Testis (tissue), 5 donors: ENCODE data around the genes CAPN6, HTR2C, KLHL13 and WDR44.

- PRO-cap, 3 experiments = no peak in any of the 3 experiments
- RAMPAGE, long total RNA, 2 experiments = no peak in any of the 2 experiments
- RRBS = no CpG with 5 or more reads among the region's 11 CpGs
These were observed at the start of gene CAPN6 for GRCh38 chrX:111270153-111270836. Gene CAPN6, minus strand, starts transcription at chrX:111270483.

GRCh38 chrX:111870612-111870934 is 5.4 kb upstream of the TRPC5OS start:
- PRO-cap, 3 experiments = peak in 1 of 3 experiments; most common minus-strand start chrX:111870731 (in 1)
- RAMPAGE, long total RNA, 2 experiments = no peak in any of the 2 experiments

- PRO-cap, 3 experiments = no peak in any of the 3 experiments
- RAMPAGE, long total RNA, 2 experiments = no peak in any of the 2 experiments
- RRBS = no CpG with 5 or more reads among the region's 1 CpG
These were observed 21.4 kb downstream of the AMOT start for GRCh38 chrX:112819175-112819706.

DNA sequence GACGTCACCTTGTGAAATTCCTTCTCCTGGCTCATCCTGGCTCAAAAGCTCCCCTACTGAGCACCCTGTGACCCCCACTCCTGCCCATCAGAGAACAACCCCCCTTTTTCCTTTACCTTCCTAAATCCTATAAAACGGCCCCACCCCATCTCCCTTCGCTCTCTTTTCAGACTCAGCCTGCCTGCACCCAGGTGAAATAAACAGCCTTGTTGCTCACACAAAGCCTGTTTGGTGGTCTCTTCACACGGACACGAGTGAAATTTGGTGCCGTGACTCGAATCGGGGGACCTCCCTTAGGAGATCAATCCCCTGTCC is 543.7 kb upstream of the HTR2C start:
- PRO-cap, 3 experiments = no peak in any of the 3 experiments
- RAMPAGE, long total RNA, 2 experiments = no peak in any of the 2 experiments
- RRBS = no CpG with 5 or more reads among the region's 8 CpGs

GRCh38 chrX:114058948-114059591 is 524.8 kb upstream of the HTR2C start:
- PRO-cap, 3 experiments = no peak in any of the 3 experiments
- RAMPAGE, long total RNA, 2 experiments = no peak in any of the 2 experiments
- RRBS = no CpG with 5 or more reads among the region's 17 CpGs

- PRO-cap, 3 experiments = no peak in any of the 3 experiments
- RAMPAGE, long total RNA, 2 experiments = no peak in any of the 2 experiments
- RRBS = no CpG with 5 or more reads among the region's 27 CpGs
These were observed at the start of gene HTR2C for GRCh38 chrX:114583689-114584284. Gene HTR2C, plus strand, starts transcription at chrX:114584086.

GRCh38 chrX:115344835-115345629 is 55.5 kb downstream of the LUZP4 start:
- PRO-cap, 3 experiments = no peak in any of the 3 experiments
- RAMPAGE, long total RNA, 2 experiments = no peak in any of the 2 experiments
- RRBS = no CpG with 5 or more reads among the region's 4 CpGs

DNA sequence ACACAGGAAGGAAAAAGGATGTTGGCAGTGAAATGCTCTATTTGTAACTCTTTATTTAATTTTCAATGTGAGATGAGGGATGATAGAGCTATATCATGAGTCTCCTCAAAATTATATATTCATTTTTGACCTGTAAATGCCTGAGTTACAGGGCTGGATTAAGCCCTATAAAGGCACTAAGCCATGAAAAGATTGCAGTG is 92.9 kb upstream of the PLS3 start:
- PRO-cap, 3 experiments = no peak in any of the 3 experiments
- RAMPAGE, long total RNA, 2 experiments = no peak in any of the 2 experiments

- PRO-cap, 3 experiments = no peak in any of the 3 experiments
- RAMPAGE, long total RNA, 2 experiments = no peak in any of the 2 experiments
- RRBS = no CpG with 5 or more reads among the region's 13 CpGs
These were observed 21.7 kb downstream of the PLS3 start for GRCh38 chrX:115582356-115583383.

- PRO-cap, 3 experiments = peak in 2 of 3 experiments; most common plus-strand start chrX:115625805 (in 1)
- RAMPAGE, long total RNA, 2 experiments = no peak in any of the 2 experiments
- RRBS = no CpG with 5 or more reads among the region's 4 CpGs
These were observed 64.7 kb downstream of the PLS3 start for GRCh38 chrX:115625702-115625991.

DNA sequence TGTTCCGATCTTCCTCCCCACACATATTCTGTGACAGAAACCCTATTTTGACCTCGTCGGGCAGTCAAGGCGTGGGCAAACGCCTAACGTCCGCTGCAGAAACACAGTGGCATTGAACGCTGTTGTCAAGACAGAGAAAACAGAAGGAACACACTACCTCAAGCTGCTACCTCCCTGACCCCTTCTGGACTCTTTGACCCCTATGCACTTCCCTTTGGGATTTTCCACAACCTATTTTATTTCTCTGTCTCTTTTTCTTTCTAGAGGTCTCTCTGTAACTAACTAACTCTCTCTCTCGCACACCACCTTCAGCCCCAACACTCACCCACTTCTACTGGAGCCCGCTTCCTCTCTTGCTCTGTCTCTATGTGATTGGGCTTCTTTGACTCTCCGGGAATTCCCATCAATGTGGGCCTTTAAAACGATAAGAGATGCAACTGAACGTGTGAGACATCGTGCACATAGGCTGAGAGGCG is 219.5 kb upstream of the AGTR2 start:
- PRO-cap, 3 experiments = no peak in any of the 3 experiments
- RAMPAGE, long total RNA, 2 experiments = no peak in any of the 2 experiments
- RRBS = no CpG with 5 or more reads among the region's 15 CpGs

DNA sequence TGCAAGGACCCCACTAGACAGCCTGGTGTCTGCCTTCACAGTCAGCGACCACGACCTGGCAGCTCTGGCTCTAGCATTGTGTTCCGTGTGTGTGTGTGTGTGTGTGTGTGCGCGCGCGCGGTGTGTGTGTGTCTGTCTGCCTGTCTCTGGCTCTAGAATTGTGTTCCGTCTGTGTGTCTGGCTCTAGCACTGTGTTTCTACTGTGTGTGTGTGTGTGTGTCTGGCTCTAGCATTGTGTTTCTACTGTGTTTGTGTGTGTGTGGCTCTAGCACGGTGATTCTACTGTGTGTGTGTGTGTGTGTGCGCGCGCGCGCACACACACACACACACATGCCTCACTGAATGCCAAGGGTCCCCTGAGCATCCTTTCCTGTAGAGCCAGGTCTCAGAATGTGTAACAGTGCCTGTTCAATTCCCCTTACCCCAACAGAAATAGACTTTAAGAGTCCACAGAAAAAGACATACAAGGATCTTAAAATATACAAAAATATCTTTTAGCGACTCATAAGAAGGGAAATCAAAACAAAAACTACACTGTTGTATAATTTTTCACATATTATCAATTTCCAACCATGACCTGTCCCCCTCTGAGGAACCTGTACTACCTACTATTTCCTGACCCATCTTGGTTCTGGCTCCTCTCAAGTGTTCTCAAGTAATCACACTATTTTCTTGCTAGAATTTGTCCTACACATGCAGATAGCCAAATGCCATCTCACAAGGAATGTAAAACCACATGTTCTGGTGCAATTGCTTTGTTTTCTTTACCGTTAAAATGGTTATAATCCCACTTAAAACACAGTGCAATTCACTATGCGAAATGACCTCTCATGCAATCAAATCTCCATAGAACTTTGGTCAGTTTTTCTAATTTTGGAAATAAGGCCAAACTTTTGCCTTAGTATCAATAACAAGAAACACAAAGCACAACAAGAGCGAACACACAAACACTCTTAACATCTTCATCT is 203.2 kb upstream of the AGTR2 start:
- PRO-cap, 3 experiments = no peak in any of the 3 experiments
- RAMPAGE, long total RNA, 2 experiments = start-site peak on the minus strand in 2 of 2 experiments, centred at positions 381 to 787 of the sequence, 21 to 42 reads per replicate
- RRBS = no CpG with 5 or more reads among the region's 19 CpGs

GRCh38 chrX:116435316-116435671 is 1.1 kb upstream of the SLC6A14 start:
- PRO-cap, 3 experiments = no peak in any of the 3 experiments
- RAMPAGE, long total RNA, 2 experiments = no peak in any of the 2 experiments

- PRO-cap, 3 experiments = no peak in any of the 3 experiments
- RAMPAGE, long total RNA, 2 experiments = no peak in any of the 2 experiments
- RRBS = 2% methylated on average over 9 of the region's 22 CpGs
These were observed 634 bp downstream of the KLHL13 start for GRCh38 chrX:118115916-118116435.

DNA sequence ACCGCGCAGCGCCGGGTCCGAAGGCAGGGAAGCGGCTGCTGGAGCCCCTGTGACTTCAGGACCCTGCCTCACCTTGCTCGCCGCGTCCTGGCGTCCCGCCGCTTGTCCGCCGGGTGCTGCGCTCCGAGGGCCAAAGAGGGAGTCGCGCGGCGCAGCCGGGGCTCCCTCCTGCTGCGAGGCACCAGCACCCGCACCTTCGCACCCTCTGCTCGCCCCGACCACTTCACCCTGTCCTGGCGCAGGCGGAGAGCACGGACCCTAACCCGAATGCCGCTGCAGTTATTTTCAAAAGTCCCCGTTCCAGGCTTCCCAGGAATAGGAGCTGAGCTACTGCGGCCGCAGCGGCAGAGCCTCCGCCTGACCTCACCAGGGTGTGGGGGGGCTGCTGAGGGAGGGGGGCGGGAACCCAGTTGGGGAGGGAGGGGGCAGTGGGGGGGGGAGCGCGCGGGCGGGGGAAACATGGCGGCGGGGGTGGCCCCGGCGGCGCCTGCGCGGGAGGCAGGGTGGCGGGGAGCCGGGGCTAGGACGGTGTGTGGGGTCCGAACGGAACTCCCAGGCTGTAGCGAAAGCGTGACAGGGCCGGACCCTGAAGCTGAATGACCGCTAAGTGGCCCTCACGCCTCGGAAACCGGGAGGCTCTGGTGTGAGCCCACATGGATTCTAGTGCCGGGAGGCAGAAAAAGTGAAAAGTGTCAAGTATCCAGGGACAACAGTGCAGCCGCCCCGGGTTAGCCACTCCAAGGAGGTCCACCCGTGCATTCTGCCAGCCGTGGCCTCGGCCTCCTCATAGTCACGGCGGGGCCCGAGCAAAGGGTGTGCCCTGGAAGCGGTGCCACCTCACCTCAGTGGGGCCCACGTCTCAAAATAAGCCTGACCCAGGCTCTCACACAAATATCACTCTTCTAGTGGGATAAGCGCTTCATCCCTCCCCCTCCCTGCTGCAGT is at the start of gene KLHL13:
Gene KLHL13 (minus strand): TSS at position 375 of the 945 bp plus-strand sequence.
- PRO-cap, 3 experiments = peak in 3 of 3 experiments; most common plus-strand start position 456 of the sequence (in 3); most common minus-strand start position 365 of the sequence (in 3)
- RAMPAGE, long total RNA, 2 experiments = start-site peak on the minus strand in 1 of 2 experiments, centred at position 351 of the sequence, 127 reads per replicate
- RRBS = 1% methylated on average over 33 of the region's 72 CpGs

GRCh38 chrX:118345745-118346640 is at the start of gene WDR44:
Gene WDR44, plus strand, starts transcription at chrX:118346106.
- PRO-cap, 3 experiments = peak in 3 of 3 experiments; most common plus-strand start chrX:118346079 (in 2); most common minus-strand start chrX:118345879 (in 2)
- RAMPAGE, long total RNA, 2 experiments = start-site peak on the plus strand in 1 of 2 experiments, at chrX:118346103-118346156 at its widest, 110 reads per replicate; start-site peak on the minus strand in 1 of 2 experiments, at chrX:118345849-118345887 at its widest, 13 reads per replicate
- RRBS = 3% methylated on average over 11 of the region's 75 CpGs

DNA sequence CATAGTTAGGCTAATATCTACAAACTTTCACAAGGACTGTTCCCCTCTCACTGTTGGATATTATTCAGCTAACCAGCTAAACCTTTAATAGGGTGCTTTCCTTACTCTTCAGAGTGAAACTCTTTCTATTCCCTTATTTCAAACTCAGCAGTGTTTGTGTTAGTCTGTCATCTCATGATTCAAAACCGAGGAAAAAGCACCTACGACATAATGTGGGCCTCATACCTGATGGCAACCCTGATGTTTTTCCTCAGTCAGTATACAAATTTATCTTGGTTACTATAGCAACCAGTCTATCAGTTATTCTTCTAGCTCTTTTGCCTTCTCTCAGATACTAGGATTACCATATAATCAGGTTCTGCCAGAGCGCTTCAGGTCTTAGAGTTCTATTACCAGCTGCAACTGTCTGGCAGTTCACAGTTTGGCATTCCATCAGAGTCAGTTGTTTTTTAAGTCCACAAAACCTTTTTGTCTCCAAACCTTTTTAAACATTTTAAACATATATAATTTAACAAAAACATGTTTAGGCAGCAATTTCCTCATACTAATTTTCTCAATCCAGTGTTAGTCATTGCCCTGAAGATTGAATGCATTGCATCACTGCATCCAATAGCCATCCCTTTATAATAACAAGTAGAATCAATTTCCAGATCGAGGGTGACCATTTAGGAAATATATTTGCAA is 7.3 kb downstream of the WDR44 start:
- PRO-cap, 3 experiments = no peak in any of the 3 experiments
- RAMPAGE, long total RNA, 2 experiments = no peak in any of the 2 experiments
- RRBS = no CpG with 5 or more reads among the region's 4 CpGs

GRCh38 chrX:118523763-118524359 is 28.2 kb downstream of the DOCK11 start:
- PRO-cap, 3 experiments = no peak in any of the 3 experiments
- RAMPAGE, long total RNA, 2 experiments = no peak in any of the 2 experiments
- RRBS = no CpG with 5 or more reads among the region's 6 CpGs

GRCh38 chrX:118536437-118537137 is 41.0 kb downstream of the DOCK11 start:
- PRO-cap, 3 experiments = no peak in any of the 3 experiments
- RAMPAGE, long total RNA, 2 experiments = no peak in any of the 2 experiments
- RRBS = no CpG with 5 or more reads among the region's 5 CpGs

GRCh38 chrX:118634246-118634894 is 93.0 kb upstream of the IL13RA1 start:
- PRO-cap, 3 experiments = peak in 2 of 3 experiments; most common plus-strand start chrX:118634628 (in 1); most common minus-strand start chrX:118634607 (in 1)
- RAMPAGE, long total RNA, 2 experiments = start-site peak on the plus strand in 2 of 2 experiments, at chrX:118634232-118634670 at its widest, 26 to 43 reads per replicate; start-site peak on the minus strand in 2 of 2 experiments, at chrX:118634319-118634618 at its widest, 16 to 117 reads per replicate
- RRBS = no CpG with 5 or more reads among the region's 26 CpGs